ENCODE data around the gene OXGR1.

GRCh38 chr13:96983922-96984297 lies 10.4 kb downstream of the OXGR1 start:
- RRBS, result no CpG with 5 or more reads among the region's 5 CpGs

DNA sequence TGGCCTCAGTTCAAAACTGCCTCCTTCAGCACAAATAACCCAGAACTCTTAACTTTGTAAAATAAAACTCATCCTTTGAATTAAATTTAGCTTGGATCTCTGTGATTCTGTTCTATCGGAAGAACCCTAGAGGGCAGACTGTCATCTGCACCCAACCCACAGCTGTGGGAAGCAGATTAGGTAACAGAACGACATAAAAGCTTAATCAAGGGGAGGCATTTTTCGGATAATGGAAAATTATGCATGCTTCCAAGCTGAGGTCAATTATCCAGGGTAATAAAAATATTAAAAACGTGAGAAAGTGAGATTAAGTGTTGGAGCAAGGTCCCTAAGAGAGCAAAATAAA lies 10.0 kb downstream of the OXGR1 start:
- RRBS, result no CpG with 5 or more reads among the region's 4 CpGs

- RRBS, result 4% methylated on average over 15 of the region's 60 CpGs
Observed at GRCh38 chr13:96994093-96995235, at the start of gene OXGR1. Gene OXGR1, minus strand, starts transcription at chr13:96994476.

DNA sequence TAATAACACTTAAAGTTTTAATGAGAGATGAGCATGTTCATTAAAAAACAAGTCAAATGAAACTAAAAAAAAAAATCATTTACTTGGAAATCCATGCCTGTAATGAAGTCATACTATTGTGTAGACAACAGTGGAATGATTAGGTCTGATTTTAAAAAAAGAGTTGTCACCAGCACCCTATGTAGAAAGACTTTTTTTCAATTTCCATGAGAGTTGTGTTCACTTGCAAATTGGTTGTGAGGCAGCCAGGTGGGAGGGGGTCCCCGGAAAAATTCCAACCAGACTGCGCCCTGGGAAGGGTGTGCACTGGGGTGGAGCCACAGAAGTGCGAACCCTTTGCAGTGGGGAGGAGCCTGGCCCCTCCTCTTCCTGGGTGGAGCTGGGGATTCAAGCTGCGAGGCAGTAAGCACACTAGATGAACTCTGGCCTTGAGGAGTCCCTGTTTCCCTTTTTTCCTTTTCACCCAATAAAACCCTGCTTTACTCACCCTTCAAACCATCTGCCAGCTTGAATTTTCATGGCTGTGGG lies 31.1 kb upstream of the MBNL2 start:
- RRBS, result no CpG with 5 or more reads among the region's 4 CpGs

DNA sequence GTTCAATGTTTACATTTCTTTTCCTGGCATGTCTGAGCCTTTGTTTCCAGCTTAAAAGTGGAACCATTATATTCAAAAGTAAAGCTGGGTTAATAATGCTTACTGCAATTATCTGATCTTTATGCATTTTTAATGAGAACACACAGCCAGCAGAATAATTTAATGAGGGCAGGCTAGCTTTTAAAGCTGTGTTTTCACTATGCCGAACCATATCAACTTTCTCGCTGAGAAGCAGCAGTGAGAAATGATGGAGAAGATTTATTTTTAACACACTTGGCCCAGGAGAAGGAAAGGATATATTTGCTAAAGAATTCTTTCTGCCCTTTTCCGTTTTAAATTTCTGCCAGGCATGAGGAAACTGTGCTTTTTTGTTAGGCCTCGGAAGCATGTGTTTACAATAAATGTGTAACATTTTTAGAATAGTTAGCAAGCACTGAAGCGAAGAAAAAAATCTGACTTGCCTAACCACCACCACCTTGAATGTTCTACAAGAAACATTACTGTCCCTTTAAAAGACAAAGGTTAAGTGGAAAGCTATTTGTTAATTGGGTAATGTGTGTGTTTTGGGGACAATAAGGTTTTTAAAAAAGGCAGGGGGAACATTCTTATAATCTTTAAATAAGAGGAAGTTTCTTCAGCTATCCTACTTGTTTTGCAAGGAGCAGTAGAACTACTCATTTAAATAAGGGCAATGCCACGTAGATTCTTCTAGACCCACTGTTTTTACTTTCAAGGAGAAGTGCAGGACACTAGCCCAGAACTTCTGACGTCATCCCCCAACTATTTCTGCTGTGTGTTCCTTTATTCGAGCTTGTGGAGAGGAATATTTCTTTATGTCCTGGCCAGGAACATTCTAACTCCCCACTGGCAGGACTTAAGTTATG lies 1.2 kb downstream of the MBNL2 start:
- RRBS, result no CpG with 5 or more reads among the region's 8 CpGs

DNA sequence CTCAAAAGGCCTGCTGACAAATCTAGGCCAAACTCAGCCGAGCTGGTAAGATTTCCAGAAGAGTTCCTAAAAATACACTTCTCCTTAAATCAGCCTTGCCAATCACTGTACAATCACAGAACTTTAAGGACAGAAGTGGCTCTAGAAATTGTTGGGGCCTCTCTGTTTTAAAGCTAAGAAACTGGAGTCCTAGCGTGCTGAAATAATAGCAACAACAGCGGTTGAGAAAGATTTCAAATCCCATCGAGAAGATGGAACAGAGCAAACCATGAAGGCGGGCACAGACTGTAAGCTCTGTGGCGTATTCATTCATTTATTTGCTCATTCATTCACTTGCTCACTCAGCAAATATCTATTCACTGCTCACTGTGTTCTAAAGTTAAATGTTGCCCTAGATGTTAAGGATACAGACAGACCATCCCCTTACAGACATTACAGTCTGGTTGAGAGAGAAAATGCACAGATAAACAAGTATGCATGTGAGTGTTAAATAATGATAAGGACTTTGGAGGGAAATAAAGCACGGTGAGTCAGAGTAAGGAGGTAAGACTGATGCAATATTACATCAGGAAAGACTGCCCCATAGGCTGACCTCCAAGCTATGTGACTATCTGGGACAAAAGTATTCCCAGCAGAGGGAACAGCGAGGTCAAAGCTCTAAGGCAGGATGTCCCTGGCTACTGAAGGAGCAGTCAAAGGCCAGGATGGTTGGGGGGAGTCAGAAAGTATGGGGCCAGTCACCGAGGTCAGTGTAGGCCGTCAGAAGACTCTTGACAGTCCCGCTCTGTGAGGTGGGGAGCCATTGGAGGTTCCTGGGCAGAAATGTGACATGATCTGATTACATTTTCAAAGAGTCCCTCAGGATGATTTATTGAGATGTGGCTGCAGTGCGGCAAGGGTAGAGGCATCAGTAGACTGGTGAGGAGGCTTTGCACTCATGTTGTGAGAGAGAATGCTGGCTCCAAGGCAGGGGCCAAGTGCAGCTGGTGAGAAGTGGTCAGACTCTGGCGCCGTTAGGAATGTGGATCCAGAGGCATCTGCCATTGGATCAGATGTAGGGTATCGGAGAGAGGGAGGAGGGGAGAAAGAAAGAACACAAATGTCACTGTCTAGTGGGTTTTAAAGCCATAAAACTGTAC lies 37.8 kb downstream of the MBNL2 start:
- RRBS, result no CpG with 5 or more reads among the region's 15 CpGs

DNA sequence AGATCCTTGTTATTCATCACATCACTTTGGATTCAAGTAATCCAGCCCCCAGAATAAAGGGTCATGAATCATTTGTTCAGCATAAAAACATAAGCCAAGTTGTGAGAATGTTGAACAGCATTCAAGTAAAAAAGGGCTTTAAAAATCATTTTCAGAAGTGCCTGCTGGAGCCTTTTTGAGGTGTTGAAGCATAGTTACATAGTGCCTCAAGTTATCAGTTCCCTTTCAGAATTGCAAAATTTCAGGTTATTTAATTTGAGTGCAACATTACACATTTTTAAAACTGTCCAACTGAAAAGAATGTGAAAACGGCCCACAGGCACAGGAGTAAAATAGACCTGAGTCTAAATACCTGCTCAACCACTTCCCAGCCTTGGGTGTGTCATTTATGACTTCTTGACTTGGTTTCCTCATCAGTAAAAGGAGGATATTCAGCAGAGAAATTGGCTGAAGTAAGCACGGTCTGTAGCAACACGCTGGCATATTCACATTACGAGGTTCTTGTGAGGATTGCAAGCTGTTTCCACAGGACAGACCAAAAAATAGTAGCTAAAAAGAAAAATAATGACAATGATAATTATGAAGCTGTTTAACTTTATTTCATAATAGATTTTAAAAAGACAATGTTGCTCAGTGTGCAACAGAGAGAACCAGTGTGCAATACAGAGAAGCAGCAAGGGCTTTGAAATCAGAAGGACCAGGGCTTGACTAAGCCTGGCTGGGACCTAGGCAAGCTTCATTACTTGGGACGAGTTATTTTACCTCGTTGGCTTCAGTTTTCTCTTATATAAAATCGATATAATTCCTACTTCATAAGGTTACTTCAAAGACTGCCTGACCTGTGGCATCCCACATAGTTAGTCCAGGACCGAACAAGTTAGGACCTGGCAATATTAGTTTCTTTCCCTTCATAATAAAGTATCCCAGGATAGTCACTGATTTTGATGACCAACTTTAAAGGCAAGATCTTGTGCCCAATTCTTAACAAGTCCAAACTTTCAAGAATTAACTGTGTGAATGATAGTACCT lies 56.7 kb downstream of the MBNL2 start:
- RRBS, result no CpG with 5 or more reads among the region's 8 CpGs

DNA sequence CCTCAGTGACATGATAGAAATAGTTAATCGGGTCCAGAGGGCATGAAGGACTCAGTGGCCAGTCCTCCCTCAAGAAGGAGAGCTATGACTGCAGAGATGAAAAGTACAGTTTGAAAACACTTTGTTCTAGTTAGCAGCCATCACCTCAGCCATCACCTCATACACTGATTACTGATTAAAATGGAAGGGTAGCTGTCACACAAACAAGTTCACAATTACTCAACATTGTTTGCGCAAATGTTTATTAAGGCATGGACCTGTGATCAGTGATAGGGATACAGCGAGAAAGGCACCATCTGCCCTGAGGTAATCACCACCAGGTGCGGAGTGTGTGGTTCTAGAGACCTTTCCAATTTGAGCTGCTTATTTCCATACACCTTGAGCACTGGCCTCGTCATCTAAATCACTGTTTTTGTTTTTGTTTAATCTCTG lies 85.3 kb upstream of the RAP2A start:
- RRBS, result no CpG with 5 or more reads among the region's 5 CpGs

- RRBS, result no CpG with 5 or more reads among the region's 8 CpGs
Observed at GRCh38 chr13:97371116-97371938, 62.6 kb upstream of the RAP2A start.

DNA sequence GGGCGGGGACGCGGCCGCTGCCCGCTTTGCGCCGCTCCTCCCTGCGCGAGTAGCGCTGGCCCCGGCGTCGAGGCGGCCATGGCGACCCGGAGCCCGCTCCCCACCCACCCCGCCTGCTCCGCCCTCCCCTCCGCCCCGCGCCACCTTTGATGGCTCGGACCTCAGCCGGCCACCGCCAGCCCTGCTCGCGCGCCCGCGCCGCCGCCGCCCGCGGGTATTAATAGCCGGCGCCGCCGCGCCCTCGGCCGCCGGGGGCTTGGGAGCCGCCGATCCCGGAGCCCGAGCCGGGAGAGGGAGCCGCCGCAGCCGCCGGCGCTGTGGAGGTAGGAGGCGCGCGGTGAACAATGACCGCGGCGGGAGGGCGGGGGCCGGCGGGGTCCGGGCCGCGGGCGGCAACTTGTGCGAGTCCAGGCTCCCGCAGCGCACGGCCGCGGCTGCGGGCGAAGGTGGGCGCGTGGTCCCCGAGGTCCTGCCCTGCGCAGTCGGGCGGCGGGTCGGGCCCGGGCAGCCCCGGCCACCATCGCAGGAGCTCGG lies 343 bp downstream of the FARP1 start:
- RRBS, result 2% methylated on average over 36 of the region's 86 CpGs

DNA sequence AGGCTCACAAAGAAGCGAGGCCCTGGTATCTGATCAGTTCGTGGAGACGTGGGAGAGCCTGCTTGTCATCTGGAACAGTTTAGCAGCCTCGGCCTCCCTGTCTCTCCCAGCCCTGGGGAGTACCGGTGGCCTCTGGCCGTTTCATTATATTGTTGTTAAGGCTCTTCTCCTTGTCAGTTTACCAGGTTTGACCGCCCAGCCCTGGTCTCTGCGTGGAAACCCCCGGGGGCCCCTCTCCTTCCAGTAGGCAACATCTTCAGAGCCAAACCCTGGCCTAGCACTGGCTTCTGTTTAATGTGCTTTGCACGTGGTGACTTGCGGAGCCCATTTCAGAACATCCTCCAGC lies 1.4 kb downstream of the FARP1 start:
- RRBS, result 8% methylated on average over 5 of the region's 11 CpGs

- RRBS, result no CpG with 5 or more reads among the region's 17 CpGs
Observed at GRCh38 chr13:98212949-98213730, 36.1 kb upstream of the RNF113B start.

GRCh38 chr13:98246966-98247807 lies 70.1 kb upstream of the RNF113B start:
- RRBS, result no CpG with 5 or more reads among the region's 20 CpGs

GRCh38 chr13:98266148-98266766 lies 89.2 kb upstream of the RNF113B start:
- RRBS, result no CpG with 5 or more reads among the region's 9 CpGs

DNA sequence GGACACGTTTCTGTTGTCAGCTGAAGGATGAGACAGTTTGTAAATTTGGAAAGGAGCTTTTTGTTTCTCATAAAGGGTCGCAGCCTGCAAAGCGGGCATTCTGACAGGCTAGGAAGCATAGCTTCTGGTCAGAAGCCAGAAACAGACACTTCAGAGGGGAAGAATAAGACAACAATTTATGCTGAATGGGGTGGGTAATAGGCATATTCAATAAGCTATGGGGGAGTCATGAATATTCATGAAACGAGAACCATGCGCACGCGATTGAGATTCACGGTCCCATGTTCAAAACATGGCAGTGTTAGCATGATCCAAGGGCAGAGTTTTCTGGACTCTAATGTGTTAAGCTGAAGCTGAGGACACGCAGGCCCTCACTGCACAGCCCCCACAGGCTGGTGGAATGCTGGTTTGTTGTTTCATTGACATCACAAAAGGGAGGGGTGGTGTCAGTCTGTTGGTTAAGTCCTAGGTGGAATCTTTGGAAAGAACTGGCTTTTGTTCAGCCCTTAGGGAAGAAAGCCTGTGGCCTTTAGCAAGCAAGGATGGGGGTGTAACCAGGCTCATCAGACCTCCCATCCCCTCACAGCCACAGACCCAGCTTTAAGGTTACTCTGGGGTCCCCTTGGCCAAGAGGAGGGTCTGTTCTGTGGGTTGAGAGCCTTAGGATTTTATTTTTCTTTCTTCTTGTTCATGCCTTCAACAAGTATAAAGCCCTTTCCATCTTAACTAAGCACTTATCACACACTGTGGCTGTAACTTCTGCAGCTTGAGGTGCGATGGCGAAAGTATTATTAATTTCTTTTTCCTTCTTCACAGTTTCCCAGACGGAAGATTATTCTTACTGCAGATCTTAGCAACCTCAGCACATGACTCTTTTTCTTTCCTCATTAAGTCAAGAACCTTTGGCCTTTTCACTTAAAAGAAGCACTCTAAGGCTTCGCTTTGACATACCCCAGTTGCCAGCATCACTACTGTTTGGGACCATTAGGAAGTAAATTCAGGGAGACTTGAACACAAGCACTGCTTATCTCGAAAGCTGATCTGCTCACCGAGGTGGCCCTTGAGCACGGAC lies 151.0 kb upstream of the RNF113B start:
- RRBS, result no CpG with 5 or more reads among the region's 16 CpGs

GRCh38 chr13:98401861-98402421 lies 175.0 kb downstream of the STK24 start:
- RRBS, result no CpG with 5 or more reads among the region's 17 CpGs

DNA sequence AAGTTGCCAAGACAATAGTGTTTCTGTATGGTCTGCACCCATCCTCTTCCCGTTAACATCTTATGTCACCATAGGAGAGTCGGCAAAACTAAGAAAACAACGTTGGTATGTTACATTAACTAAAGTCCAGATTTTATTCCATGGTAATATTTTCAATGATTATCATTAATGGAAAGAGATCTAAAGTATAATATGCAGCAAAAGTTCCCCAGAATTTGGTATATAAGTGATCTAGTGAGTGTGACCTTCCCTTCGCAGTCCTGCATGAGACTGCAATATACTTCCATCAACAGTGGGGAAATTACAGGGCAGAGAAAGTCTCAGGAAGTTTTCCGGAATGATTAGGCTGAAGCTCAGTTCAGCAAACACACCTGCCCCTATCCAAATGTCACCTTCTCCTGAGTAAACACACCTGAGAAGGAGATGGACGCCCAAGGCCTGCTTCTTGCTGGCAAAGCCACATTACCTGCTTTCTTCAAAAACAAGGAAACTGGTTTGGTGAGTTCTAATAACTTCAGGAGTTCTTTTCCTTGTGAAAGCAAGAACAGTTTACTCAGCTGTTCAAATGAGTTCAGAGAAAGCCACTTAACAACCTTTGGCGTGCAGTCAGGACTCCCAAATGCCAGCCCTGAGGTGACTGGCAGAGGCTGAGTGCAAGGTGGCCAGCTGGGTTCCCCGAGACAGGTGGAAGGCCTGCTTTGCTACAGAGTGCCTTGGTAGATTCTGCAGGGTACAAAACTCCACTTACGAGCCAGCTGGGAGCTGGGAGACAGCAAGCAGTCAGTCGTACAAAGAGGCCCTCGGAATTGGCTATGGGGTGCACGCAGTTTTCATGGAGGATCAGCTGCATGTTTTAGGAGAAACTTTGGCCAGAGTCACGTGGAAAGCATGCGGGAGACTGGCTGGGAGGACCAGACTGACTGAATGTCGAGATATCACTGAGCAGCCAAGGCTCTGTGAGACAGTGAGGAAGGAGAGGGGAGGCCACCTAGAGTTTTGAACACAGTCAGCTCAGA lies 160.5 kb downstream of the STK24 start:
- RRBS, result no CpG with 5 or more reads among the region's 15 CpGs

DNA sequence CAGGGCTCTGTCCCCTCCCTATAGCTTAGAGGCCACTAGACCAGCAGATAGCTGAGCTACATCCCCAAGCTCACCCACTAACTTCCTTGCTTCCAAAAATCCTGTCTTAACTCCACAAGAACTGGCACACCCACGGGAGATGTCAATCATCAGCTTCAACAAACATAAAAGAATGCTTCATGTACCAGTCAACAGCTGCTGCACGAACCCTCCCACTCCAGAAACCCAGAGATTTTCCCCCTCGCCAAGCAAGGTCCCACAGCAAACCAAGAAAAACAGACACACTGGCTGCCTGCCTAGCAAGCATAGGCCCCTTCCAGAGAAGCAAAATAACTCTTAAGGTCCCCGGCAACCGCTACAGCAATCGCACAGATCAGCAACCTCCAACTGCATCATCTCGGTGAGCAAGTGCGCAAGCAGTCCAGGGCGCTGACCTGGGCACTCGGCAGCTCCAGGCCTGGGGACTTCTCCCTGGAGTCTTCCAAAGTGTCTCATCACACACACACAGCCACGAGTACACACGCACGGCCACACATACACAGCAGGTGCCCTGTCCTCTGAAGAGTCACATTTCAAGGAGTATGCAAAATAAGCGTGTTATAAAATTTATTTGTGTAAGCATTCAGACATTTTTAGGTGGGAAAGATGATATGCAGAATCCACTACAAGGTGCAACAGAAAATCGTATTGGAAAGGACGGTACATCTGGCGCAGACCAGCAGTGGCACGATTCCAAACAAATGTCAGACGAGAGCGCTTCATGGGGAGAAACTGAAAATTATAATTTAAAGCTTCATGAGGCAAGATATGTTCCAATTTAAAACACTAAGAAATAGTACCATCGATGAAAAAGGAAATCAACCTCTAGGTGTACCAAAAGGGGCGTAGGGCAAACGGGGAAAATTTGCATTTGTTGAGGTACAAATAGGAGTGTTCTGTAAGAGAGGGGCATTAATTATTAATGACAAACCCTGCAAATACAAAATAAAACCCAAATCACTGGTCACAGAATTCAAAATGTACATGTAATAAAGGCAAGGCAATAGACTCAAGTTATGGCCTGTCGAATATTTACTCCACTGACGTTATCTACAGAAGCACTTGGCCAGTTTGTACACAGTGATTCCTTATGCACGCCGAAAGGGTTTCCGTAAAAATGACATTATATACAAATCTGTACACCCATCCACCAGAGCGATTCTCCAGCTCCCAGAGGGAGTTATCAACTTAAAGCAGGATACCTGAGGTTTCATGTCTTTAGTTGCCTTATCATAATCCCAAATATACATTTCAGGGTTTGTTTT lies 124.9 kb downstream of the STK24 start:
- RRBS, result no CpG with 5 or more reads among the region's 29 CpGs

DNA sequence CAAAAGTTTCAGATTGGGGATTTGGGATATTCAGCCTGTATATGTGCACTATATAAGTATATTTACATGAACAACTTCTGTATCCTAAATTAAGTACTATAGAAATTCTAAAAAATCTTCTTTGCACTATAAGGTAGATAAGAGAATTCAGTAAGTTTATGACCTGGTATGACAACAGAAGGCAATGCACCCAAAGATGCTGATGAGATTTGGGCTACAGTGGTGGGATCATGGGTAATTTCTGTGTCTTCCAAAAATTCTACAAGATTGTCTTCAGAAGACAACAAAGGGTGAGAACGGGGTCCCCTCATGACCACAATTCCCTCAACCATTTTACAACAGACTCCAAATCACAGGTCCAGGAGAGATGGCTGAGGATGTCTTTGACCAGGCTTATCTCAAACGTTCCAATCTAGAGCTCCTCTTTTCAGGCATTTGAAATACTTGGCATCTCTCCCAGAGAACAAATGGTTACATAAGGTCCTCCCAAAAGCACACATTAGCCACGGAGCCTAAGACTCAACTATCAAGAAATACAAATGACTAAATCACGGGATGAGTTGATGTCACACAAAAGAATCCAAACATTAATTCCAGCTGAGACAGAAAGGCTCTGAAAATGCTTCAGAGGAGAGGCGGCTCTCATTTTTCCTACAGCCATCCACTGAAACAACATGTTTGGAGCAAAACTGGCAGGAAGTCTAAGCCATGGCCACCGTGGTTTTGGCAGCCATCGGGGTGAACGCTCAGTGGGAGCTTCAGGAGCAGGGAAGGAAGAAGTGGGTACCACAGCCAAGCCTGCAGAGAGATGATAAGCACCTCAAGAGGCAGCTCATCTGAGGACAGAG lies 122.7 kb downstream of the STK24 start:
- RRBS, result no CpG with 5 or more reads among the region's 8 CpGs

- RRBS, result no CpG with 5 or more reads among the region's 12 CpGs
Observed at GRCh38 chr13:98467460-98468144, 109.3 kb downstream of the STK24 start.